Foreskin keratinocyte (primary cell): ENCODE measurements around a stretch of chr19.

- RAMPAGE, total RNA: no peak
These were observed 24.6 kb downstream of the ERICH4 start for GRCh38 chr19:41467517-41468054.

DNA sequence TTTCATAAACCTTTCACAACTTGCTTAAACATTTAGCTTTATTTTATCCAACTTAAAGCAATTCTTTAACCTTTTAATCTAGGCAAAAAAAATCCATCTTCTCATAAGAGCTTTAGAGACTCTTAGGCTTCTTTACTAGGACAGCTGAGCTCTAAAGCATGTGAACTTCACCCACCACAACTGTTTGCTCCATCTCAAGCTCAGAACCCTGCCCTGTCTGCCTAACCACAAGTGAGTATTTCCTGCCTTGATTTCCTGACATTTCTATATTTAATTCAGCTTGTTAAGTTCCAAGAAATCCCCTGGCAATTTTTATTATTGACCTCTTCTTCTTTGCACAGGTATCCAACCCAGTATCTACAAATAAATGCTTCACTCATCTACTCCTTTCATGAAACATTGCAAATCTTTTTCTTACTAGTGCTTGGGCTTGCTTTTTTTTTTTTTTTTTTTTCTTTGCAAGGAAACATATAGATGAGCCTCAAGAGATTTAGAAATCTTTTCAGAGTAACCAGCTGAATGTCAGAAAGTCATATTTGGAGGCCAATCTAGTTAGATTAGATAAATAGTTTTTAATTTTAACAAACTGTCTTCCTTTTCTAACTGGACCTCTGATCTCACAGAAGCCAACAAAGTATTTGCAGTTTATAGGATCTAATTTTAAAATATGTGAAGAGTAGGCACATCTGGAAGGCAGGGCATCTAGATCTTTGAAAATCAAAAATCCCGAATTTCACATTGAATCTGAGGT is 20.9 kb upstream of the CEACAM21 start:
- RAMPAGE, total RNA: no peak

- RAMPAGE, total RNA: no peak
These were observed 10.7 kb upstream of the CEACAM21 start for GRCh38 chr19:41565037-41565853.

DNA sequence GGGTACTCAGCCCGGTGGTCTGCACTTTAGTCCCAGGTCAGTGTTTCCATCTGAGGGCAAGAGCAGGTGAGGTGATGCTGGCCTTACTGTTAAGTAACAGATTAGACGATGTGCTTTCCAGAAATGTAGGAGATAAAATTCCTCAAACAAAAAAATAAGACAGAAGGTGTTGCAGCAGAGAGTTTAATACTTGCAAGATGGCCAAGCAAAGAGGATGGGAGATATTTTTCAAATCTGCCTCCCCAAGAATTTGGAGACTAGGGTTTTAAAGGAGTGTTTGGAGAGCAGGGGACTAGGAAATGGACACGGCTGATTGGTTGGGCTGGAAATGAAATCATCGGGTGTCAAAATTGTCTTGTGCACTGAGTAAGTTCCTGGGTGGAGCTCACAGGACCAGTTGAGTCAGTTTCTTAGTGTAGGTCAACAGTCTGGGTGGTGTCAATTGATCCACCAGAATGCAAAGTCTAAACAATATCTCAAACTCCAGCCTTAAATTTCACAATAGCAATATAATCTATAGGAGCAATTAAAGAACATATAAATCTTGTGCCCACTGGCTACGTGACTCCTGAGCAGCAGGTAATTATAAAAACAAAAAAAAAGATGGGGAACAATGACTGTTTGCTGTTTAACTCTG is 22.9 kb upstream of the CEACAM4 start:
- RAMPAGE, total RNA: no peak

GRCh38 chr19:41663255-41663701 is 24.8 kb downstream of the CEACAM7 start:
- RAMPAGE, total RNA: no peak

DNA sequence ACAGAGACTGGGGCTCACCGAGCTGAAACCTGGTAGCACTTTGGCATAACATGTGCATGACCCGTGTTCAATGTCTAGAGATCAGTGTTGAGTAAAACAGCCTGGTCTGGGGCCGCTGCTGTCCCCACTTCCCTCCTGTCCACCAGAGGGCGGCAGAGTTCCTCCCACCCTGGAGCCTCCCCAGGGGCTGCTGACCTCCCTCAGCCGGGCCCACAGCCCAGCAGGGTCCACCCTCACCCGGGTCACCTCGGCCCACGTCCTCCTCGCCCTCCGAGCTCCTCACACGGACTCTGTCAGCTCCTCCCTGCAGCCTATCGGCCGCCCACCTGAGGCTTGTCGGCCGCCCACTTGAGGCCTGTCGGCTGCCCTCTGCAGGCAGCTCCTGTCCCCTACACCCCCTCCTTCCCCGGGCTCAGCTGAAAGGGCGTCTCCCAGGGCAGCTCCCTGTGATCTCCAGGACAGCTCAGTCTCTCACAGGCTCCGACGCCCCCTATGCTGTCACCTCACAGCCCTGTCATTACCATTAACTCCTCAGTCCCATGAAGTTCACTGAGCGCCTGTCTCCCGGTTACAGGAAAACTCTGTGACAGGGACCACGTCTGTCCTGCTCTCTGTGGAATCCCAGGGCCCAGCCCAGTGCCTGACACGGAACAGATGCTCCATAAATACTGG is 1.6 kb upstream of the CEACAM5 start:
- RAMPAGE, total RNA: no peak

DNA sequence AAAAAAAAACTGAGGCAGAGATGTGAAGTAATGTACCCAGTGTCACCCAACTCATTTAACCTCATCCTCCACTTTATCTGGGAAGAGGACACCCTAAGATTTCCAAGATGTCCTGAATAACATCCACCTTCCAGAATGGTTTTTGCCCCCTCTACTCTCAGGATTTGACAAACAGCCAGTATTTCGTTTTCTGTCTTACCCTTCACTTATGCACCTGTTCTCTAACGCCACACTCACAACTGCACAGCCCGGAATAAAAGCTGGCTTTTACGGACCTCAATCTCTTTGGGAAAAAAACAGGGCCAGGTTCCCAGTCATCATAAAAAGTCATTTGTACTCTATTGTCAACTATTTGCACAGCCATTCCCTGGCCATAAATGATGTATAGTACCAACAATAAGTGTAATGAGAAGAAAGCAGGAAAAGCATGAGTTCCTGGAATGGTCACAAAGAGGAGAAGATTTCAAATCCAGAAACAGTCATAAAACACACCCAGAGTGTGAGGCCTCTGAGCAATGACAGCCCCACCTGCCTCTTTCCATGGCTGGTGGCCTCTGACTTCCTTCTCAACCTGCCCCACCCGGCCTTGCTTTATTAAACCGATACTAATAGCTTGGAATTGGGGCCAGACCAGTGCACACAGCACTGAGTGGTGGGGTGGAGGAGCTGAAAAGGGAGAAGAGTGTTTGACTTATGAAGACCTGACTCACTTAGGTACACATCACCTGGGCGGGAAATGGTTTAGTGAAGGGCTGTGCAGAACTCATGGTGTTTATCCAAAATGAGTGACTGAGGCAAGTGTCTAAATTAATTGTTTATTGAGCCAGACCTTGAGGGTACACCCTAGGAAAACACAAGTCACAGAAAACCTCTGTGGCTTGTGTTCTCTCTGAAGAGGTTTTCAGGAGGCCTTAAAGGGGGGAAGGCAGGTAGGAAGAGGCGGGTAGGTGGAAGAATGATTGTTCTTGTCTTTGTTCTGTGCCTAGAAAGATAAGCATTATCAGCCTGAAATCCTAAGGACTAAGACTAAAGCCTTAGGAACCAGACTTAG is 20.8 kb upstream of the CEACAM6 start:
- RAMPAGE, total RNA: no peak

- RAMPAGE, total RNA: no peak
These were observed 21.6 kb downstream of the ARHGEF1 start for GRCh38 chr19:41904196-41905380.

DNA sequence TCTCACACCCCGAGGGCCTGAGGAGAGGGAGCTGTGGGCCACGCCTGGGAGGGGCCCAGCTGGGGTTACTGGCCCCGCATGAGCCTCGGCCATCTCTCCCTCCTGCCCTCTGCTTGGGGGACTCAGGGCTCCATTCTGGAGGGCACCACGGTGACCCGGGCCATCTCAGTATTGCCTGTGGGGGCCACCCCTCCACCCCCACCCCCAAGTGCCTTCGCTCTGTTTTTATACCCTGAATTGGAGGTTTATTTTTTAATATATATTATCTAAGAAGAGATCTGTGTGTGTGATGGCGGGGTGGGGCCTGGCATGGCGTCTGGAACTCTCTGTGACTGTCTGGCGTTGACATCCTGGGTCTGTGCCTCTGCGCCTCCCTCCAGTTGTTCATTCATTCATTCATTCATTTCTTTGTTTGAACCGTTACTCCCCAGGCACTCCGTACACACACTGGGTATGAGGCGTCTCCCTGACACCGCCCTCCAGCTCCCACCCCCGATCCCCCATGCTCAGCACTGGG is 21.0 kb downstream of the ERFL start:
- RAMPAGE, total RNA: no peak

- RAMPAGE, total RNA: no peak
These were observed 16.0 kb downstream of the ERFL start for GRCh38 chr19:41912292-41912656.

DNA sequence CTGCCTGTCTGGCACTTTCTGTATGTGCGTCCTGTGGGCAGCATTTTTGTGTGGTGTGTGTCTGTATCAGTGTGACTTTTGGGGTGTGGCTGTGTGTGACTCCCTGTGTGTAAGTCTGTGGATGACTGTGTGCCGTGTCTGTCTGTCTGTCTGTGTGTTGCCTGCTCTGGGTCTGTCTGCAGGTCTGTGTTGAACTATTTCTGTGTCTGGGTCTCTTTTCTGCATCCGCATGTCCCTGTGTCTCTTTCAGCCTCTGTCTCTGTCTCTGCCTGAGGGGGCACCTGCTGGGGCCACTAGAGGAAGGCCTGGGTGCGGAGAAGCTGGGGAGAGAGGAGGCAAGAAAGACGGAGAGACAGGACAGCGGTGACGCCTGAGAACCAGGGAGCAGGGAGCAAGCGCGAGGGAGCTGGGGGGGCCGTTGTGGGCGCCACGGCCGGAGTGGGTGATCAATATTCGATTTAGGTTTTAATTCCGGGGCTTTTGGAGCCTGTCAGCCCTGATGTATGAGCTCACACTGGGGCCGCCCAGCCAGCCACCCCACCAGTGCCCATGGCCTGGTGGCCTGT is 8.5 kb upstream of the ERFL start:
- RAMPAGE, total RNA: no peak

GRCh38 chr19:42096216-42096678 is 20.3 kb downstream of the ZNF574 start:
- RAMPAGE, total RNA: no peak

DNA sequence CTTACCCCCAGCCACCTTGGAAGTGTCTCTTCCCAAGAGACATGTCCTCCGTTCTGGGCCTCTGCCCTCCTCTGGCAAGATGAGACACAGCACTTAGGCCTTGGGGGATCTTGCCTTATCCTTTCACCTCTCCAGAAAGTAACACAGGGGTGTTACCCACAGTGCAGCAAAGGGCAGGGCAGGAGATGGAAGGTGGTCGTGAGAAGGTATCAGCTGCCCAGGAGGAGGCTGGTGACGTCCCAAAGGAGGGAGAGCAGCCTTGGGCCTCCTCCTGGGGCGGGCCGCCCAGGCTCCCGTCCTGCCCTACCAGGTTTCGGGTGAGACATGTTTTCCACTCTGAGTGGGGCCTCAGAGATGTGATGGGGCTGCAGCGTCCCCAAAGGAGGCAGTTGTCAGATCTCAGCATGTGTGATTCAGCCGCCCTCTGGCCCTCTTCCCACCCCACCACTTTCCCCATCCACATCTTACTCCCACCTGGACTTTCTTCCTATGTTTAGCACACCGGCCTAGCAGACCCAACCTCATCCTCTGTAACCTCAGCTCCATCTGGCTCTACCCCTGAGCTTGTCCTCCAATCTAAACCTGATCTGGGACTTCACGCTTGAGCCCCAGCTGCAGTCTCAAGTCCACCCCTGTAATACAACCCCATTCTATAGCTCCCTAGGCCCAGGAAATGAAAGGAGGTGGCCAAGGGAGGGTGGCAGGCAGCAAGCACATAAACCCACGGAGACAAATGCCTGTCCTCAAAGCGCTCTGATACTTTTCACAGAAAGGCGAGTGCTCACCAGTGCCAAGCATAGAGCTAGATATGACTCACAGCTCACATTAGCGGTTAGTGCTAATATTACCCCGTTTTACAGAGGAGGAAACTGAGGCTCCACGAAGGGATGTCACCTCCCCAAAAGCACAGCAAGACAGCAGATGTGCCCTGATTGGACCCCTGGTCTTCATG is 9.3 kb downstream of the POU2F2 start:
- RAMPAGE, total RNA: no peak

GRCh38 chr19:42241873-42242478 is 426 bp downstream of the GSK3A start:
- RAMPAGE, total RNA: no peak

- RAMPAGE, total RNA: no peak
These were observed 8.8 kb downstream of the CIC start for GRCh38 chr19:42277717-42278422.

GRCh38 chr19:42285877-42287027 is 15.7 kb upstream of the PRR19 start:
- RAMPAGE, total RNA: no peak

- RAMPAGE, total RNA: no peak
These were observed 6.4 kb upstream of the PRR19 start for GRCh38 chr19:42295071-42296350.

DNA sequence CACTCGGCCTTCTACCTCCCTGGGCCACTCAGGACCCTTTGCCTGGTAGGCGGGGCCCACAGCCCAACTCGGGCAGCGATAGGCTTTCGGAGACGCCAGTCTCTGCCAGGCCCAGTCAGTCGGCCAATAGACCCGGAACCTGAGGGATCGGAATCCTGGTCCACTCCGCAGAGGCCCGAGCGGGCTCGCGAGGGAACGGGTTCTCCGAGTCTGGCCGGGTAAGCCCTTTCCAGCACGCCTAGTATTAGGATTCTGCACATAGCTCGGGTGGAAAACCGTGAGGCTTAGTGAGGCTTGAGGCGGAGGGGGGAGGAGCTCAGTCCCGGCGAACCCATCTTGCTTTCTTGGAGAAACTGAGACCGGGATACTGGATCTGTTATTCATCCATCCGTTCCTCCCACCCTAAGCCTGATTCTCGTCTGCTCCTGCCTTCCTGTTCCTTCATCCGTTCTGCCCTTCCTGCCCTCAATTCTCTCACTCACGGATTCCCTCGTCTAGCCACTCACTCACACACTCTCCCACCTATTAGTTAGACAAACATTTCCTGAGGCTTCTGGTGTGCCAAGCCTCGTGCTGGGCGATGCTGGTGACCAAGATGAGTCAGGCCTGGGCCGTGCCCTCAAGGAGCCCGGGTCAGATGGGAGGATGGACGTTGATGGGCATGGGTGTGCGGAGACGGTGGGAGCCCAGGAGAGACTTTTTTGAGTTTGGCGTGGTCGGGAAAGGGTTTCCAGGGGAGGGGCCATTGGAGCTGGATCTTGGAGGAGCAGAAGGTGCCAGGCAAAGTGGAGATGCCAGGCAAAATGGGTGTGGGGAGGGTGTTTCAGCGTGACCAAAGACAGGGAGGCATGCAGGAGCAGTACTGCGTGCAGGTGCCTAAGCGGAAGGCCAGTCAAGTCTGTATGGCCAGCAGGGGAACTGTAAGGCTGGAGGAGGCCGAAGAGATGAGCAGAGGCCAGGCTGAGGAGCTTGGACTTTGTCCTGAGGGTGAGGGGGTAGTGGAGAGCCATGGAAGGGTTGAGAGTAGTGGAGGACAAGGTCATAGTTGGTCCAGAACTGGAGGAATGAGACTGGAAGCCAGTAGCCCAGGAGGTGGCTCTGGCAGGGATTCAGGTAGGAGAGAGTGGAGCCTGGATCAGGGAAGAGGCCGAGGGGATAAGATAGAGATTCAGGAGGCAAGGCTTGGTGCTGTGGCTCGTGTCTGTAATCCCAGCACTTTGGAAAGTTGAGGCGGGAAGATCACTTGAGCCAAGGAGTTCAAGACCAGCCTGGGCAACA is 7.3 kb upstream of the CNFN start:
- RAMPAGE, total RNA: no peak

DNA sequence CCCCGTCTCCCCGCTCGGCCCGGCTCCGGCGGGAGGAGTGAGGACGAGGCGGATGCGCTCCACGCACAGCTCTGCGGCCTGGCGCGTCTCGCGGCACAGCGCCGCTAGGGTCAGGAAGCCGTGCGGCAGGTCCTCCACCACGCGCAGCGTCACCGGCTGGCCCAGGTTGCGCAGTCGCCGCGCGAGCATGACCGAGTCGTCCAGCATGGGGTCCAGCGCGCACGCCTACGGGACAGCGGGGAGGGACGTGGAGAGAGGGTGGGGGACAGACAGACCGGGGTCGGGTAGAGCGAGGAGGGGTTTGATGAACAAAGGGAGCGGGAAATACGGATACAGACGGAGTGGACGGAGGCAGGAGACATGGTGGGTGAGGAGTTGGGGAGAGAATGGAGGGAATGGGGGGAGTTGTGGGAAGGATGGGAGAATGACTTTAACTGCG is 11.8 kb upstream of the CNFN start:
- RAMPAGE, total RNA: no peak

DNA sequence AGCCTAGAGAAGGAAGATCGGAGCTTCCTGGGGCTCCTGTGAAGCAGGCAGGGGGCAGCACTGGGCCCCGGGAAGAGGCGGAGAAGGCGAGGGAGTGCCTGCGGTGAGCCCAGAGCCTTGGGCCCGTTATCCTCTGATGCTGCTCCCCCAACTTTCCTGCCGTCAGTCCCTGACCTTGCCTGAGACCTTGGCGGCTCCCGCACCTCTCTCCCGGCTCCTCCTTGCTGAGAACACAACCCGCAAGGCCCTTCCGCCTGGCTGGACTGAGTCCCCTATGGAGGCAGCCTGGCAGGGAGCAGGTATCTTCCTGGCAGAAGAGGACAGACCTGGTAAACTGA is 2.4 kb downstream of the LIPE start:
- RAMPAGE, total RNA: no peak